AG04449 (cell line): ENCODE results near the gene TOMM20L.

GRCh38 chr14:58244209-58244538 is 469 bp upstream of the PSMA3 start:
- RRBS = no CpG with 5 or more reads among the region's 12 CpGs

- RRBS = no CpG with 5 or more reads among the region's 2 CpGs
Observed at GRCh38 chr14:58264427-58264935, 19.8 kb downstream of the PSMA3 start.

DNA sequence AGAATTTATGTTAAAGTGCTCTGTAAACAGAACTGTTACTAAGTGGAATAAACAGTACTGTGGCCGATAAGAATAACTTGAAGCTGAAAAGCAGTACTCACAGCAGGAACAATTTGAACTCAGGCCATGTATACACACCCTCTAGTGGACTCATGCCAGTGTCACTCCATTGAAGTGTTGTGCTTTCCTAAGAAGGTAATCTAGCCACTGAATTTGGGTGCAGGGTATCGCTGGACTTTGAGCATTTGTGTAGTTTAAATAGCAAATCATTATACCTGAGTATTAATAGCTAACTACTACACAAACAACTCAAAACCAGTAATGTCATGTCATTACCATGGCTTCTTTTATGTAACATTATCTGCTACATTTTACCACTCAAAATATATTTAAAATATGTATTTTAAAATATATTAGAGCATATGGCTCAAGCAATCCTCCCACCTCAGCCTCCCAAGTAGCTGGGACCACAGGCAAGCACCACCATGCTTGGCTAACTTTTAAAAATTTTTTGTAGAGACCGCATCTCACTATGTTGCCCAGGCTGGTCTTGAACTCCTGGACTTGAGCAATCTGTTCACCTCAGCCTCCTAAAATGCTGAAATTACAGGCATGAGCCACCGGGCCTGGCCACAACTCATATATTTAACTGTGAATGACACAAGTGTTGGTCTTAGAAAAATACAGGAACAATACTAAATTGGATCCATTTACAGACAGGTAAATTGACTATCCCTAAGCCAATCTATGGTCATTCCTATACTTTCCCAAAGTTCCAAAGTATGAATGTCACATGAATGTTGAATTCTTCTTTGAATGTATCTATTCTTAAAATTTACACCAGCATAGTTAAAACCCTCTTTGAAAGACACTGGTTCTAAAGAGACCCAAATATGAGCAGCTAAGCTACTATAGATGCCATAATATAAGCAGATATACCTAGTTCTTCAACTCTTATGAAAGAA is 25.5 kb upstream of the ARID4A start:
- RRBS = no CpG with 5 or more reads among the region's 4 CpGs

DNA sequence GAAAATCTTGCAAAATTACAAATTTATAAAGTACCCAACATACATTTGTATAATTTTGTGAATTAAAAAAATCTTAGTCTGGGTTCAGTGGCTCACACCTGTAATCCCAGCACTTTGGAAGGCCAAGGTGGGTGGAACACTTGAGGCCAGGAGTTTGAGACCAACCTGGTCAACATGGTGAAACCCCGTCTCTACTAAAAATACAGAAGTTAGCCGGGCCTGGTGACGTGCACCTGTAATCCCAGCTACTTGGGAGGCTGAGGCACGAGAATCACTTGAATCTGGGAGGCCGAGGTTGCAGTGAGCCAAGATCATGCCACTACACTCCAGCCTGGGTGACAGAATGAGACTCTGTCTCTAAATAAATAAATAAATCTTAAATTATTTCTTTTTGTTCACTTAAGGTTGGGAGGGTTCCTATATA is 16.4 kb downstream of the ARID4A start:
- RRBS = no CpG with 5 or more reads among the region's 5 CpGs

DNA sequence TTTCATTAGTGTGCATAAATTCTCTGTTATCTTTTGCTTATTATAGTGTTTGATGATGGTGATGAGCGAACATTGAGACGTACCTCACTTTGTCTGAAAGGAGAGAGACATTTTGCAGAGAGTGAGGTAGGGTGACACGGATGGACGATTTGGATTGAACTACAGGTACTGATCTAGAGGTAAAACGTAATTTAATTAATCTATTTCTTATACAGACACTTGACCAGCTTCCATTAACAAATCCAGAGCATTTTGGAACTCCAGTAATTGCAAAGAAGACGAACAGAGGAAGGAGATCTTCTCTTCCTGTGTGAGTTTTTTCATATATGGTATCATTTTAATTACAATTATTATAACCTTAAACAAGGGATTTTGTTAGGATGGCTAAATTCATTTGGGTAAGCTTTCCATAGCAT is 20.1 kb downstream of the ARID4A start:
- RRBS = no CpG with 5 or more reads among the region's 6 CpGs

- RRBS = 6% methylated on average over 27 of the region's 99 CpGs
Observed at GRCh38 chr14:58395607-58396853, at the start of gene TOMM20L. Gene TOMM20L (plus strand): TSS chr14:58395930.

DNA sequence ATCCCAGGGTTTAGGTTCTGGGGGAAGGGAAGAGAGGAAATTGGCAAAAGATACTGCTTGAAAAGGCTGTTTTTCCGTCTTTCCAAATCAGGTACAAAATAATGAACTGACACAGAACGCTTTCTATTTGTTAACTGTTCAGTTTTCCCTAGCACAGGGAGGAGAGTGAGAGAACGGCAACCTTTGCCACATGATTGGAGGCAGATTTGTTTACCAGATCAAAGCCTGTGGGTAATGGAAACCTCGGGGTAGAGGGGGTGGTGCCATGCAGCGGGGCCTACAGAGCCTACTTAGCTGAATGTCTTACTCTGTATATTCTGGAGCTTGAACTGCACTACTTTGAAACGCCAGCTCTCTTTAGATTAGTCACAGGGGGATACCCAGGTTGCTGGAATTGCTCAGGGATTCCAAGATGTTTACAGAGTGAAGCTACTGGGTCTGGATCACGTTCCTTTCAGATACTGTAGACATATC is 65.8 kb upstream of the DACT1 start:
- RRBS = no CpG with 5 or more reads among the region's 7 CpGs

DNA sequence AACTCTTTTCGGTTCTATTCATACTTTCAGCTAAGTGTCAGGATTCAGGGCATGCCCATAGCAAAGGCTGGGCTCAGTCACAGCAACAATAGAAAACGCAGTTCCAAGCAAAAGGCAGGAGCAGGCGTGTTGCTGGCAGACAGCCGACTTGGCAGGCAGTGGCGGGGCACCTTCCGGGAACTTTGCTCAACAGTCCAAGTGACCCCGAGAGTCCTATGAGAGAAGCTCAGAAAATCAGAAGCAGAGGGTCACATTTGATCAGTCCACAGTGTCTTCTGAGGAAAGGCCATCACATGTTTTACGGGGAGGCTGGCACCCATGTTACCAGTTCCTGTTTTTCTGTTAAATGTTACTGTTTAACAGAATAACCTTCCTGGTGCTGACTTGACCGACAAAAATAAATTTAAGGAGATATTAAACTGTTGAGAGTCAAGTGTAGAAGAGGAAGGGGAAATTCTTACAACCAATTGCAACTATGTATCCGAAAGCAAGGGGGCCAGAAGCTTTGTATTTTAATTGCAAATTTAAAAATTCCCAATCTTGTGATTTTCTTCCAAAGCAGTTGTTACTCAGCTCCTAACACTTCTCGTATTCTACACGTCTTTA is 115.1 kb downstream of the DACT1 start:
- RRBS = no CpG with 5 or more reads among the region's 12 CpGs

GRCh38 chr14:59269128-59269882 is 80.8 kb downstream of the DAAM1 start:
- RRBS = no CpG with 5 or more reads among the region's 7 CpGs

GRCh38 chr14:60109538-60110185 is 17.9 kb downstream of the PCNX4 start:
- RRBS = no CpG with 5 or more reads among the region's 7 CpGs

GRCh38 chr14:60138457-60139281 is 26.5 kb downstream of the DHRS7 start:
- RRBS = no CpG with 5 or more reads among the region's 3 CpGs

DNA sequence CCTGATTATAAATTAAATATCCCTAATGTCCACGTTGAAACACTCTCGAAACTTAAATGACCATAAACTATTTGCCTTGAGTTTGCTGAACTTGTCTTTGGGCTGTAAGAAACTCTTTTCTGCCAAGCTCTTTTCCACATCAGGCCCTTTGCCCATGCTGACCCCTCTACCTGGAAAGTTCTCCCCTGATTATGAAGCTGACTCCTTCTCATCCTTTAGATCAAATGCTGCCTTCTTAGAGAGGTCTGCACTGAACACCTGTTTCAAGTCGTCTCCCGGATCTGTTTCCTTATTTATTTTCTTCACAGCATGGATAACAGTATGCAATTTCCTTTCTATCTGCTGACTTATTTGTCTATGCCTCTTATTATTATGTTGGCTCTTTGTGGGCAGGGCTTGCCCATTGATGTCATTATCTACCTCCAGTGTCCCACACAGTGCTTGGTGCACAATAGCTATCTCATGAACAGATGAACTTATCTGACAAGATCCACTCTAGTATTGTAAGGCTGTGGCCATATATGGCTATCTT is 4.0 kb upstream of the PPM1A start:
- RRBS = no CpG with 5 or more reads among the region's 4 CpGs

GRCh38 chr14:60262972-60263387 is 14.0 kb downstream of the PPM1A start:
- RRBS = no CpG with 5 or more reads among the region's 8 CpGs

GRCh38 chr14:60282618-60282990 is 33.6 kb downstream of the PPM1A start:
- RRBS = no CpG with 5 or more reads among the region's 5 CpGs

DNA sequence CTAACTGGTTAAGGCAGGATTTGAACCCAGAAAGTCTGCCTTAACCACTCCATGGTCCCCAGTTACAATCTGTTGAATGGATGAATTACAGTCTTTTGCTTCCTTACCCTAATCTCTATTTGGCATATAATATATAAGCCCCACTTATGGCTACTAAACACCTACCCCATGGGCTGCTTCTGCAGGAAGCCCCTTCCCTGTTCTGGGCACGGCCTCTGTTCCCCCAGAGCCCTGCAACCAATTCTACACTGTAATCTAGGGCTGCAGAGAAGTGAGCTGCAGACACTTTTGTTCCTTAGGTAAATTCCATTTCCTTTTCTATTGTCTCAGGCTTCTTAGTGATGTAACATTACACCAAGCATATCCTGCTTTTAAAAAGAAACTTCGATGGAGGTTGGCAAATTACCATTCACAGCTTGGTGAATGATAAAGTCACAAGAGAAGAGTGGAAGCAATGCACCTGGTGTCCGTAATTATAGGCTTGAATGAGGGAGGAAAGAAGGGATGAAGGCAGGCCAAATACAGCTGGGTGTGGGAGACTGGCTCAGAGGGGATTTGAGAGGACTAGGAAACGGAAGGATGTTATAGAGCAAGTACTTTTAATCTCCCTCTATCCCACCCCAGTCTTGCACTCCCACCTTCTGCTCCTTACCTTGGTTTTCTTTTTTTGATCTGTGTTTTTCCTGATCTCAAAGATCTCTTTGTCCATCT is 68.5 kb downstream of the PPM1A start:
- RRBS = no CpG with 5 or more reads among the region's 4 CpGs

DNA sequence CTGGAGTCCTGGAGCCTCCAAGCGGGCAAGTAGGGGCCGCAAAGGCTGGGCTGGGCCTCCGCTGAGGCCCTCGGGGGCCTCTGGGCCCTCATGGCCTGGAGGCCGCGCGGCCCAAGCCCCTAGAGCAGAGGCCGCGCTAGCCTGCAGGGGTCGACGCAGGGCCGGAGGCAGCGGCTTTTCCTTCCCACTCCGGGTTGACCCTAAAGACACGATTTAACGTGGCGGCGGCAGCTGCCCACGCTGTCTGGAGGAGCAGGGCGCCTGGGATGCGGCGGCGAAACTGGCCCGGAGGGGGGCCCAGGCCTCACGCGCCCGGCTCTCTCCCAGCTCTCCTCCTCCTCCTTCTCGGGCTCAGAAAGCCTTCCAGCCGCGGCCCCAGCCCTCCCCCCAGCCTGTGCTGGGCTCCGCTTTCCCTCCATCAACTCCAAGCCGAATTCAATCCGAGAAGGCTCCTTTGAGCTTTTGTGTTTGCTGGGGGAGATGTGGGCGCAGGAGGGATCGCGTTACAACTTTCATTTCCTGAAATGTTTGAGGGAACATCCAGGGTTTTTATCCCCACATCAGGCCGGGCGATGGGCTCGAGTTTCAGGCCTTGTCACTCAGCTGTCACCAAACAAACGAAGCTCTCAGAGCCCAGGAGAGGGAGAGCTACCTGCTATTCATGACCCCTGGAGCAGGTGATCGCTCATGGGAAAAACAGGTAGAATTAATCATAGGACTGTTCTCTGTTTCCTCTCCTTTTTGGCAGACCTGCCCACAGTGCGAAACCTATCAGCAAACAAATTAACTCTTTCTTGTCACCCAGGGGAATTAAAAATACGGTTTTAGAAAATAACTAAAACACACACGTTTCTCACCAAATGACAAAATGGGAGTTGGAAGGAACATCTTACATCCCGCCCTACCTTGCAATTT is 11.4 kb downstream of the SIX1 start:
- RRBS = 7% methylated on average over 9 of the region's 45 CpGs

DNA sequence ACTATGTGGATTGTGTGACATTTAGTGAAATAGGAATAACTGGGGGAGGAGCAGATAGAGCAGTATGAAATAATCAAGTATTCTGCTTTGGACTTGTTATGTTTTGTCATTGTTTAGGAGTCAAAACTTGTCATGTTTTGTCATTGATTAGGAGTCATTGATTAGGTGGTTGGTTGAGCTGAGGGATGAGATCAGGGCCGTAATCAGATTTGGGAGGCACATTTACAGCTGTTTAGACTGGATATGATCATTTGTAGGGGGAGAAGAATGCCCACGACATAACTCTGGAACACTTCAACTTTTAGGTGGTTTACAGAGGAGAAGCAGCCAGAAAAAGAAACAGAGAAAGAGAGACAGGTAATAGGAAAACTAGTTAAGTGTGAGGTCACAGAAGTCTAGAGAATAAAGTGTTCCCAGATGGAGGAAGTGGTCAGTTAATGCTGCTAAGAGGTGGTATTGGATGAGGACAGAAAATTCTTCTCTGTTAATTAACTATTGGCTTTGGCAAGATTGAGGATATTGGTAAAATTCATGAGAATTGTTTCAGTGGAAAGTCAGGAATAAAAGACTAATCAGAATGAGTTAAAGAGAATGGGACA is 40.3 kb downstream of the MNAT1 start:
- RRBS = no CpG with 5 or more reads among the region's 2 CpGs

DNA sequence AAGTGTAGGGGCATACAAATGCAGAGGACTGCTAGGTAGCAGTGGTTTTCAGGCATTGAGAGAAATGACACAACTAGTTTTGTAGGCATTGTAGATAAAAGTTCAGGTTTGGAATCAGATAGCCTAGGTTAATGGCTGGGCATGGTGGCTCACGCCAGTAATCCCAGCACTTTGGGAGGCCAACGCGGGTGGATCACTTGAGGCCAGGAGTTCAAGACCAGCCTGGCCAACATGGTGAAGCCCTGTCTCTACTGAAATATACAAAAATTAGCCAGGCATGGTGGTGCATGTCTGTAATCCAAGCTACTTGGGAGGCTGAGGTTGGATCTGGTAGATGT is 71.8 kb downstream of the MNAT1 start:
- RRBS = no CpG with 5 or more reads among the region's 3 CpGs

DNA sequence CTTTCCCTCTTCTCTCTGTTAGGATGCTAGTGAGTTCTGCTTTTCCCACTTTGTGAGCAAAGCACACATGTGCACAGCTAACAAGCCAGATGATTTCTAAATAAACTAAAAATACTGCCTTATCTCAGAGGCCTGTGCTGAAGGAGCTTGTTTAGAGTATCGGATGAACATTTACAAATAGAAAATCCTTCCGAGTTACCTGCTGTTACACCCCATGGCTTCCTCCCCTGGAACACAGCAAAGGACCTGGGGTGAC is 144.3 kb downstream of the SLC38A6 start:
- RRBS = no CpG with 5 or more reads among the region's 2 CpGs

- RRBS = 12% methylated on average over 59 of the region's 97 CpGs
Observed at GRCh38 chr14:61279866-61280872, 969 bp downstream of the TMEM30B start.